Fibroblast of villous mesenchyme (primary cell): ENCODE results near the gene AVL9.

- CAGE, long polyA plus RNA: no peak
These were observed 242 bp upstream of the ZNRF2 start for GRCh38 chr7:30284168-30284541.

DNA sequence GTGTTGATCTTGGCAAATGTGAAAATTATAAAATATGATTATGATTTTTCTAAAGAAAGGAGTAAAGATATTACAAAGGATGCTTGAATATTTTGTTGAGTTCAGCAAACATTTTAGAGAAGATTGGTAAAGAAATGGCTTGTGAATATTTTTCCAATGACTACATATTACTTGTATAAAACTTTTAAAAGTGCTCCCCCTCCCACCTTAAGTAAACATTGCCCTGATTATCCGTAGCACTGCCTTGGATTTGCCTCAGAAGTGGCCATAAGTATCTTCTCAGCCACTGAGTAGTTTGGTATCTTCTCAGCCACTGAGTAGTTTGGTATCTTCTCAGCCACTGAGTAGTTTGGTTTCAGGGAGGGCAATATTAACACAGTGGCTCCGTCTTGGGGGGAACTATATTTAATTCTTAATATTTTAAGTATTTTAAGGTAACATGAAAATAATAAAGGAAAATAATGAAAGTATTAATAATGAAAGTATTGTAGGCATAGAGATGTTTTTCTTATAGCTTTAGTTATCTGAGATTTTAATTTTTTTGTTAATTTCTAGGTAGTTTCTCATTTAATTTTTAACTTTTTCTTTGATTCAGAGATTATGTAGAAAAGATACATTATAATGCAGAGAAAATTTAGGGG, 51.8 kb downstream of the ZNRF2 start:
- CAGE, long polyA plus RNA: no peak

- CAGE, long polyA plus RNA: no peak
These were observed 7.7 kb downstream of the NOD1 start for GRCh38 chr7:30470568-30471673.

GRCh38 chr7:30526170-30526709, 21.6 kb upstream of the GGCT start:
- CAGE, long polyA plus RNA: no peak

- CAGE, long polyA plus RNA: no peak
These were observed 8.4 kb downstream of the GARS1 start for GRCh38 chr7:30602864-30603741.

DNA sequence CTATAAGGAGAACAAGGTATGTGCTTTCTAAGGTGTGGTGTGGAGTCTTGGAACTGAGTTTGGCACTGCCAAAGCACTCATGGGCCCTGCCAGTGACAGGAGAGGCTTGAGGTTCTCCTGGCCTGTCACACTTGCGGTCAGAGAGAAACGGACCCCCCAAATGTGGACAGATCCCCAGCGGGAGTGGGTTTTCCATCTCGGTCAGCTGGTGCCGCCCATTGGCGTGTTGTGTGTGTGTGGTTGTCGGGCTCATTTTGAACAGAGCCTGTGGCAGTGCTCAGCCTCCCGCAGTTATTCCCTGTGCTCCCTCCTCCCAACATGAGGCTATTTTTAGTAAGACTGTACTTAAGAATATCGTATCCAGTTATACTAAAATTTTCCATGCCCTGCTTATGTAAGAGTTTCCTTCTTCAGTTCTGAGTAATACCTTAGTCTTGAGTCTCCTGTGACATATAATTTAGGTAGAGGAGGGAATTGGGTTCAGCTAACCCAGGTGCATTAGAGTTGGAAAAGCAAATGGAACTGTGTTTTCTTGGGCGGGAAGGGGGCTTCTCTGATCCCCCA, 7.4 kb downstream of the MINDY4 start:
- CAGE, long polyA plus RNA: no peak

- CAGE, long polyA plus RNA: no peak
These were observed 41.6 kb upstream of the AQP1 start for GRCh38 chr7:30869917-30870680.

GRCh38 chr7:30897193-30897989, 14.3 kb upstream of the AQP1 start:
- CAGE, long polyA plus RNA: no peak

DNA sequence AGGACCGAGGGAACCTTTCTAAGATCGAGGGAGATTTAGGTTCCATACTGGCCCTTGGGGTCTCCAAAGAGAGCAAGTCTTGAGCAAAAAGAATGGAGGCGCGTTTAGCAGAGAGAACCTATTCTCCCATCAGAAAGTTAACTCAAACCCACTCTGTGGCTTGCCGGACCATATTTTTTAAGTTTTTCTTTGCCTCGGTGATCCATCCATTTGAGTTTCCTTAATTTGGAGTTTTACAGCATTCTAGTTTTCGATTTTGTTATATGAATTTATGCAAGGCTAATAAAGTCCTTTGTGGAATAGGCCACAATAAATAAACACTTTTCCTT, 8.0 kb downstream of the PPP1R17 start:
- CAGE, long polyA plus RNA: no peak

DNA sequence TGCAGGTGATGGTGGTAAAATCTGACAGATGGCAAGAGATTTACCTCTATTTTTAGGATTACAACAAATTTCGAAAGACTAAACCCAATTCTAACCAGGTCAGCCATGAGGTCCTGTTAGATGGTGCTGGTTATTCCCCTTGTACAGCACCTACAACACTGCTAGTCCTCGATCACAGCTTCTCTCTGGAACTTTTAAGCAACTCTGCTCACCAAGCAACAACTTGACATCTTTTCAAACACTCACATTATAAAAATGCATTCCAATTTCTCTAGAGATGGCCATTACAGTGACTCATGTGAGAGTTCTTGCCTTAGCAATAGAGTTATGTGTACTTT, 122.3 kb downstream of the PDE1C start:
- CAGE, long polyA plus RNA: no peak

GRCh38 chr7:32154778-32155346, 84.7 kb upstream of the PDE1C start:
- CAGE, long polyA plus RNA: no peak

DNA sequence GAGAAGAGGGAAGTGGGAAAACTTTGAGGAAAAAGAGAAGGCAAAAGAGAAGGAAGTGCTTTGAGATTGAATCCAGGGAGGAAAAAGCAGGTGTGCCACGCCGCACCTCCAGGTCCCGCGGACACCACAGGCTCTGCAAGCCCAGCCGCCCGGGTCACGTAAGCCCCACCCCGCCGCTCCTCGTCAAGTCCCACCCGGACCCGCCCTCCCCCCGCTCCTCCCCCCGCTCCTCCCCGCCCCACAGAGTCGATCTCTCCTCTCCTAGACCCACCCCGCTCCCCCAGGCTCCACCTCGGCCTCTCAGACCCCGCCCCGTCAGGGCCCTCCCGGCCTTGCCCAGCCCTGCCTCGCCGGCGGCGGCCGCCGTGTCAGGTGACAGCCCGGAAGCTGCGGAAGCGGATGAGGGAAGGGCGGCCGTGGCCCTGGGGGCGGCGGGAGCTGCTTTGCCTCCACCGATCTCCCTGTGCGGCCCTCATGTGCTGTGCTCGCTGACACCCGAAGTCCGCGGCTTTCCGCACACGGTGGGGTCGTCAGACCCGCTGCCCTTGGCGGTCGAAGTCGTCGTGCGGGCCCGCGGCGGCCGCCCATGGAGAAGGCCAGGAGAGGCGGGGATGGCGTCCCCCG, at the start of gene AVL9:
Gene AVL9, plus strand, starts transcription at position 366 of the 624 bp plus-strand sequence.
- CAGE, long polyA plus RNA: start-site peak on the minus strand centred at position 140 of the sequence, 42 bp wide, 18 and 28 reads in 2 replicates

DNA sequence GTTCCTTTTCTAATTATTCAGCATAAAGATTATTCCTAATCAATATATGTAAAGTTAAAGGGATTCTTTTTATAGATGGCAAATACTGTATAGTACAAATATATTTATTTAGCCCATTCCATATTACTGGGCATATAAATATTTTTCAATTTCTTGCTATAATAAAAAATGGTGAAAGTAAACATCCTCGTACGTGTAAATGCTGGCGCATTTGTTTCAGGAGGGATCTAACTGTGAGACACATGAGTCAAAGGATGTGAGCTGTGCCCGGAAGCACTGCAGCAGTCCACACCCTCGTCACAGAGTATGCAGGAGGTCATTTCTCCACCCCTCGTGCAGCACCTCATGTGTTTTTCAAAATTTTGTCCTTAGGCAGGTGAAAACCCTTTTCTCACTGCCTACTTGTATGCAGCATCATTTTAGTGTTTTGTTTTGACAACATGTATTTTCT, 162.6 kb downstream of the AVL9 start:
- CAGE, long polyA plus RNA: no peak

DNA sequence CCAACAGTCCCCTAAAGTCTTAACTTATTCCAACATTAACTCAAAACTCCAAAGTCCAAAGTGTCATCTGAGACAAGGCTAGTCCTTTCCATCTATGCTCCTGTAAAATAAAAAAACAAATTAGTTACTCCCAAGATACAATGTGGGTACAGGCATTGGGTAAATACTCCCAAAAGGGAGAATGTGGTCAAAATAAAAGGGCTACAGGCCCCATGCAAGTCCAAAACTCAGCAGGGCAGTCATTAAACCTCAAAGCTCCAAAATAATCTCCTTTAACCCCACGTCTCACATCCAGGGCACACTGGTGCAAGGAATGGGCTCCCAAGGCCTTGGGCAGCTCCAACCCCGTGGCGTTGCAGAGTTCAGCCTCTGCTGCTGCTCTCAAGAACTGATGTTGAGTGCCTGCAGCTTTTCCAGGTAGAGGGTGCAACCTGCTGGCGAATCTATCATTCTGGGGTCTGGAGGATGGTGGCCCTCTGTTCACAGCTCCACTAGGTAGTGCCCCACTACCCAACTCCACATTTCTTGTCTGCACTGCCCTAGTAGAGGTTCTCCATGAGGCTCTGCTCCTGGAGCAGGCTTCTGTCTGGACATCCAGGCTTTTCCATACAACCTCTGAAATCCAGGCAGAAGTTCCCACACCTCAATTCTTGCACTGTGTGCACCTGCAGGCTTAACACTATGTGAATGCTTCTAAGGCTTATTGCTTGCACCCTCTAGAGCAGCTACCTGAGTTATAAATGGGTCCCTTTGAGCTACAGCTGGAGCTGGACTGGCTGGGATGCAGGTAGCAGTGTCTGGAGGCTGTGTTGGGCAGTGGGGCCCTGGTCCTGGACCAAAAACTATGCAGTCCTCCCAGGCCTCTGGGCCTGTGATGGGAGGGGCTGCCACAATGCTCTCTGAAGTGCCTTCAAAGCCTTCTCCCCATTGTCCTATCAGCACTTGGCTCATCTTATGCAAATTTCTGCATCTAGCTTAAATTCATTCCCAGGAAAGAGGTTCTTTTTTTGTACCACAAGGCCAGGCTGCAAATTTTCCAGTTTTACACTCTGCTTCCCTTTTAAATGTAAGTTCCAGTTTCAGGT, 26.4 kb downstream of the KBTBD2 start:
- CAGE, long polyA plus RNA: no peak

GRCh38 chr7:32942246-32942800, 14.9 kb upstream of the FKBP9 start:
- CAGE, long polyA plus RNA: no peak

GRCh38 chr7:32999567-33000315, 42.5 kb downstream of the FKBP9 start:
- CAGE, long polyA plus RNA: no peak

DNA sequence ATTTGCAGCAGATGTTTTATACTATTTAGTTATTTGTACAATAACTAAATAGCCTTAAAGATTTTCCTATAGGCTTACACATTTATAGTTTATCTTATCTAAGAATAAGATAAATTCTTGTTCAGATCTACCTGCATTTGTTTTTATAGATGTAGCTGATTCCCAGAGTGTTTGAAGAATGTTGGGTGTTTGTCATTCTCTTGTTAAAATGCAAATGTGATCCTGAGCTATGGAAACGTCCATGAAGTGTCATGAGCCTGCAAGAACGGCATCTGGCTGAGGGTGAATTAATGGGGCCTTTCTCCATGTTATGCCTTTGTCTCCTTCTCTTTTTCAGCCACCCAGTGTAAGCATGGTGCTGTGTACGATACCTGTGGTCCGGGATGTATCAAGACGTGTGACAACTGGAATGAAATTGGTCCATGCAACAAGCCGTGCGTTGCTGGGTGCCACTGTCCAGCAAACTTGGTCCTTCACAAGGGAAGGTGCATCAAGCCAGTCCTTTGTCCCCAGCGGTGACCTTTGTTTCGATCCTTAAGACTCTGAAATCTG, 247.5 kb downstream of the BMPER start:
- CAGE, long polyA plus RNA: no peak

GRCh38 chr7:34748124-34748884, 90.3 kb downstream of the NPSR1 start:
- CAGE, long polyA plus RNA: no peak

- CAGE, long polyA plus RNA: no peak
These were observed 9.3 kb downstream of the TBX20 start for GRCh38 chr7:35244516-35244986.

DNA sequence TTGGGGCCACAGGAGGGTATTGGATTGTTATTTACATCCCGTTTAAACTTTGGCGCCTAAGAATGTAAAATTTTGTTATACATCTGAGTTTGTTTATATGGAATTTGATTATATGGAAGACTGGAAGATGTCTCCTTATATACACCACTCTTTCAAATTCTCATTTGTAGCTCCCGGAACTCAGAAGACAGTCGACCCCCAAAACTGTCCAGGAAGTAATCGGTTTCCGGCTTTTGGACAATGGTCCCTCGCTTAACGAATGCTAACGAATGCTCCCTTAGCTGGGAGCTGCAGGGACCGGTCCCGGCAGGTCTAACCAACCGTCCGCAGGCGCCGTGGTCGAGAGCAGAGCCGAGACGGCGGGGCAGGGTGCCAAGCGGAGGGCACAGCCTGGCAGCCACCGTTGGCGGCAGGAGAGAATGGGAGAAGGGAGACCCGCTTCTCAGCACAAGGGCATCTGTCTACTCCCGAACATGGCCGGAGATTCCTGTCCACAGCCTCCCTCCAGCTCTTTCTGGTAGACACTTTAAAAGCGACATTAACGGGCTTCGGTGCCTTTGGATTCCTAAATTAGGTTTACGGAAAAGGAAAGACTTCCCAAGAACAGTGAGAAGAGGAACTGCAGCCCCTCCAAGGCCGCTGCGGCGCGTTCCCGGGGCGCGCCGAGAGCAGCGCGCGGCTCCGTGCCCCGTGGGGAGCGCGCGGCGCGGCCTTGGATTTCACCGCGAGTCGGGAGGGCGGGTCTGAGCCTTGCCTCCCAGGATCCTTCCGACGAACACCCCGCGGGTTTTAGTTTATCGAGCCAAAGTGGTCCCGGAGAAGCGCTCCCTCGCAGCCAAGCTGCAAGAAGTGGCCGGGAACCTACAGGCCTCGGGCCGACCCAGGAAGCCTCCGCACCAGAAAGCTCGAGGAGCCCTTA, 3.5 kb upstream of the TBX20 start:
- CAGE, long polyA plus RNA: no peak